ENCODE measurements around the gene GPR27.

DNA sequence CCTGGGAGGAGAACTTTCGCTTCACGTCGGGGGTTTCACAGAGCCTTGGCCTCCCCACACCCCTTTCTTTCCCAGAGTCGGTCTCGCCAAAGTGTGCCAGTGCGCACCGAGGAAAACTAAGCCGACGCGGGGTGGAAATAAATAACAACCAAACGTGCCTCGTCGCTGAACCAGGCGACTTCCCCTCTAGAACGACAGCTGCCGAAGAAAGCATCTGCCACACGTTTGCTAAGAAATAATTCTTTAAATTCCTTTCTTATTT lies 518.1 kb downstream of the FOXP1 start:
- PRO-cap = bidirectional peak, plus-strand start at position 189 of the sequence, minus-strand start at position 118 of the sequence

DNA sequence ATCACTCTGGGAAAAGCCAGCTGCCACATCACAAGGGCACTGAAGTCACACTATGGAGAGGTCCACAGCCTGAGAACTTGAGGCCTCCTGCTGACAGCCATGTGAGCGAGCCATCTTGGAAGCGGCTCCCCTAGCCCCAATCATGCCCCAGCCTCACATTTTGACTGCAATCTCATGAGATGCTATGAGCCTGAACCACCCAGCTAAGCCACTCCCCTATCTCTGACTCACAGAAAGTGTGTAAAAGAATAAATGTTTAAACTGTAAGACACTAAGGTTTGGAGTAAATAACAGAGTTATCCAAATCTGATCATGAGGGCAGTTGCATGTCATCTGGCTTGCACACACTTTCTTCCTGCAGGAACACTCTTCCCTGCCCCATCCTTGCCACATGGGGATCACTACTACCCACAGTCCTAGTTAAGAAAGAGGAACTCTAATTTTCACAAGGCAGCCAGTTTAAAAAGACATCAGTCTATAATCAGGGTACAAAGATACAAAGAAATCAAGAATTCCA lies 494.2 kb downstream of the FOXP1 start:
- PRO-cap = no peak

GRCh38 chr3:71153684-71154007 lies 429.9 kb downstream of the FOXP1 start:
- PRO-cap = unidirectional peak, minus-strand start at chr3:71153817

- PRO-cap = no peak
These were observed 367.1 kb downstream of the FOXP1 start for GRCh38 chr3:71216283-71216952.

DNA sequence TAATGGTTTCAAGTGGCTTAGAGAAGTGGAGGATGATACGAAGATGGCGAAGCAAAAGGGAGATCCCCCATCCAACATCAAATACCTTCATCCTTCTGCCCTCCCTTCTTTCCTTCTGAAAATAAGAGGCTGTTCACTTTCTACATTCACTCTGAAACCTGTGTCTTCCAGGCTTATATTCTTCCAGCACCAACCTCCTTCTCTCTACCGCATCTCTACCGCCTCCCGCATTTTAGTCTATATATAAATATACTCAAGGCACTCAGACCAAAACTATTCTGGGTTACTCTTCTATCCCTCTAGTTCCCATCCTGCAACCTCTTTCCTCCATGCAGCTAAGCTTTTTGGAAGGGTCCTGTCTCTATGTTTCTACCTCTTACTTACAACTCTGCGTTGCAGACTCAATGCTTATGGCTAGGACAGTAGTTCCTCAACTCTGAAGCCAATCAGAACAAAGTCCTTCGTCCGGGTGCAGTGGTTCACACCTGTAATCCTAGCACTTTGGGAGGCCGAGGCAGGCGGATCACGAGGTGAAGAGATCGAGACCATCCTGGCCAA lies 362.0 kb downstream of the FOXP1 start:
- PRO-cap = no peak

GRCh38 chr3:71243268-71243803 lies 340.2 kb downstream of the FOXP1 start:
- PRO-cap = bidirectional peak, plus-strand start at chr3:71243482, minus-strand start at chr3:71243382

- PRO-cap = no peak
These were observed 334.4 kb downstream of the FOXP1 start for GRCh38 chr3:71249096-71249634.

GRCh38 chr3:71290443-71290910 lies 293.1 kb downstream of the FOXP1 start:
- PRO-cap = no peak

- PRO-cap = unidirectional peak, plus-strand start at chr3:71437932
These were observed 146.1 kb downstream of the FOXP1 start for GRCh38 chr3:71437068-71438150.

GRCh38 chr3:71503662-71504596 lies 79.6 kb downstream of the FOXP1 start:
- PRO-cap = unidirectional peak, plus-strand start at chr3:71504202

- PRO-cap = no peak
These were observed 4.1 kb downstream of the FOXP1 start for GRCh38 chr3:71579470-71579794.

DNA sequence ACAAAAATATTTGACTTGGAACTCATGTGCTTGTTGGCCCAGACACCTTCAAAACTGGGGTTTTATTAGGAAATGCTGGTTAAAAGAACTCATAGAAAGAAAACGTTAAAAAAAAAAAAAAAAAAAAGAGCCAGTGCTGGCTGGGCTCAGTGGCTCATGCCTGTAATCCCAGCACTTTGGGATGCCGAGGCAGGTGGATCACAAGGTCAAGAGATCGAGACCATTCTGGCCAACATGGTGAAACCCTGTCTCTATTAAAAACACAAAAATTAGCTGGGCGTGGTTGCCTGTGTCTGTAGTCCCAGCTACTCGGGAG lies 31.5 kb upstream of the FOXP1 start:
- PRO-cap = no peak

DNA sequence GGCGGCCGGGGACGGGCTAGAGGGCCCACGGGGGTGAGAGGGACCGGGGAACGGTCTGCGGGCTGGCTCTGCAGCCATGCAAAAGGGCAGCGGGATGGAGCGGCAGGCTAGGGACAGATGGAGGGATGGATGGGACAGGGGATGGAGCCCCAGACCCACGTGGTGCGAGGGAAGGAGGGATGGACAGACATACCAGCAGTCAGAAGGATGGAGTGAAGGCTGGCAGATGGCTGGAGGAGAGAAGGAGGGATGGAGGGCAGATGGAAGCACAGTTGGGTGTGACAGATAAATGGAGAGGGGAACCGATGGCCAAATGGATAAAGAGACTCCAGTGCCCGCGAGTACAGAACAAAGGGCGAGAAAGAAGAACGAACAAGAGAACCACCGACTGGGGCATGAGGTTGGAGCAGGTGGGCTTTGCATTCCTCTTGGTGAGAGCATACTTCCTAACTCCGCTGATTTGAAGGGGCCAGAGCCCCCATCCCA lies 504 bp upstream of the EIF4E3 start:
- PRO-cap = no peak

DNA sequence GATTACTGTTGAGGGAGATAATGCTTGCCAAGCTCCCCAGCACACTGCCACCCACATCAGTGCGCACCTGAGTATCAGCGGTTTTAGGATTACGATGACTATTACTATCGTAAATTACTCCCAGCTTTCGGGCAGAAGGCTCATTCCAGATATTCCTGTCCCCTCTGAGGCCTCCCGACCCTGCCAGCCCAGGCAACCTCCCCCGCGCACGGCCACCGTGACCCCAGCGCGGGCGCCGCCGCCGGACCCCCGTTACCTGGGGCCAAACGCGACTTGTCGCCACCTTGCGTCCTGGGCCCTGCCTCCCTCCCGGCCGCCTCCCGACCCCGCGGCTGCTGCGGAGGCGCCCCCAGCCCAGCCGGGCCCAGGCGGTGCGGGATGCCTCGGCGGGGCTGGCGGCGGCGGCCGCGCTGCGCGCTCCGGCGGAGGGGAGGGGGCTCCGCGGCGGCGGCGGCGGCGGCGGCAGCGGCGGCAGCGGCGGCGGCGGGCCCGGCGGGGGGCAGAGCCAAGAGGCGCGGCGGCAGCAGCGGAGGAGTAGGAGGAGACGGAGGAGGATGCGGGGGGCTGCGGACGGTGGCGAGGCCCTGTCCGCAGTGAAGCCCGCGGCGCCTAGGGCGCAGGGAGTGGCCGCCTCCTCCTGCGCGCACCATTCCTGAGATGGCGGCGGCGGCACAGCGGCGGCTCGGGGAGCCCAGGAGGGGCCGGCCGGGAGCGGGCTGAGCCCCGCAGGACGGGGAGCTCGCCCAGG lies at the start of gene GPR27:
Gene GPR27, plus strand, starts transcription at position 649 of the 748 bp plus-strand sequence.
- PRO-cap = unidirectional peak, plus-strand start at position 649 of the sequence

GRCh38 chr3:71984963-71985788 lies 200.2 kb upstream of the PROK2 start:
- PRO-cap = no peak

GRCh38 chr3:72138996-72139238 lies 354.0 kb upstream of the PROK2 start:
- PRO-cap = no peak

GRCh38 chr3:72173980-72174455 lies 389.1 kb upstream of the PROK2 start:
- PRO-cap = no peak

DNA sequence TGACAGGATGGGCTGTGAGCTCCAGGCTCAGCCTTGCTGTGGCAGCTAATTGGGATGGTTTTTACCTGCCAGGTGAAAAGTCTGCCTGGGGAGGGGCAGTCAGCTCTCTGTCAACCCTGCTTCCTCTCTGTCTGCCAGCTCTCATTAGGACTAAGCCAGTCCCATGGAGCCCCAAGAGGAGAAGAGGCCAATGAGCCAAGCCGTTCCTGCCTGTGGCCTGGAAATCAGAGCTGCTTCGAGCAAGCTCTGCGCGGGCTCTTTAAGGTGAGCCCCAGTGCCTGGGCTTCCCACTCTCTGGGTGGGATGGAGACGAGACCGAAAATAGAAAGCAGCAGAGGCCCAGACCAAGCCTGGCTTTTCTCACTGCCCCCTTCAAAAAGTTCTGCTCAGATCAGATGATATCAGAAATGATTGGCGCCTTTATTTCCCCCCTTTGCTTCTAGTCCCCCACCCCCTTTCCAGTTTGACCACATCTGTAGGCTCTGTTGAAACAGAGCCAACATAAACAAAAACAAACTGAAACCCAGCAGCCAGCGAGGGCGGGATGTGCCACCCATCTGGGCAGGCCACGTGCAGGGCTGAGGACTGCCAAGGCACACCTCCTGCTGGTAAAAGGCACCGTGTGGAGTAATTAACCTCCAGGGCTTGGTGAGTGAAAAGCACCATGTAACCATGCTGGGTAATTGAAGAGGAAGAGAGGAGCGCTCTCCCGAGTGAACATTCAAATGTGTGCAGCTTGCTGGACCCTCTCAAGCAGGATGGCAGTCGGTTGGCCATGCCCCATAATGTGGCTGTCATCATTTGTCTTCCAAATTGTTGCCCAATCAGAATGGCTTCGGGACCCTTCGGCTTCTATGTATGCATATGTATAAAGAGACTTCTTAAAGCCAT lies 471.0 kb upstream of the PROK2 start:
- PRO-cap = no peak

DNA sequence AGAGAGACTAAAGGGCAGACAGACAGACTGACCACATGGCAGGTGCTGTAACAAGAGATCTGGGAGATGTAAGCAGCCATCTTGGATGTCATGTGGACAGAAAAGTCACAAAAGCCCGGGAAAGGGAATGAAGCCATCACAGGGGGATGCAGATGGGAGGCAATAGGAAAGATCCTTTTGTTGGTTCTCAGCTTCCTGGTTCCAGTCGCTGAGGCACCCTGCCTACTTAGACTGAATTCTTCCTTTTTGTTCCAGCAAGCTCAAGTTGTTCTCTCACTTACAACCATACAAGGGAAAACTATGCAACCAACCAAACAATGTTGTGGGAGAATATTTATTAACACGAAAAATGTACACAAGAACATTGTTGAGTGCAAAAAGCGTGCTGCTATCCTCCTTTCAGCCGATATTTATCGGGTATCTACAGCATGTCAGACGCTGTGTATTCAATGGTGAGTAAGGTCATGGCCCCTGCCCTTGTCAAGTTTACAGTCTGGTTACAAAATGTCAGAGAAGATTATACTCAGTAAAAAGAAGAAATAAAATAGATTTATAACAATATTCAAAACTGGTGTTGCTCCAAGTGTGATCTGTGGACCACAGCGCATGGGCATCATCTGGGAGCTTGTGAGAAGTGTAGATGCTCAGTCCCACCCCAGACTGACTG lies 511.8 kb upstream of the PROK2 start:
- PRO-cap = no peak

DNA sequence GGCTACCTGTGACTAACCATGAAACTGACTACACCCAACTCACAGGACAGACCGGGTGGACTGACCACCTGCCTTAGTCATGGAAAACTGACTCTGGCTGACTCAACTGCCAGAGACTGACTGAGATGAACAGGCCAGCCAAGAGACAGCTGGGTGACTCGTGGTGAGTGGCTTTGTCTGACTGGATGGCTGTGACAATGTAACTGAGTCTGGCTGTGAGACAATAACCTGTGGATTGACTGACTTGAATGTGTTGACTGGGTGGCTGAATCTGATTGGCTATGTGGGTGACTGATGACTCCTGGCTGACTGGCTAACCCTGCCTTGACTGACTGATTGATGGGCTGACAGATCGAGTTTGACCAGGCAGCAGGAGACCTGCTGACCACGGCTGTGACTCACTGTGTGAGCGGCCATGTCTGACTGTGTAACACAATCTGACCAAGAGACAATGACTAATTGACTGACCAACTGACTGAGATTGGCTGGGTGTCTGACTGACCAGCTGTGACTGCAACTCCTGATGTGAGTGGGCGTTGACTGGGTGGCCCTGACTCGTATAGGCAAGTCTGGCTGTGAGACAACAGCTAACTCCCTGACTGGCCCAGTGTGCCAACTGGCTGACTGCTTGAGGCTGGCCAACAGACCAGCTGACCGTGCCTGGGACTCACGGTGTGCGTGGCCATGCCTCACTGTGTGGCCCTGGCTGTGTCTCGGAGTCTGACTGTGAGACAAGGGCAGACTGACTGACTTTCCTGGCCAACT lies 509.2 kb downstream of the SHQ1 start:
- PRO-cap = no peak